Foreskin keratinocyte (primary cell): ENCODE measurements around the genes CFAP92, RAB43 and HMCES.

- RAMPAGE, total RNA, result no peak
Measured at GRCh38 chr3:128449970-128450326, 16.7 kb downstream of the DNAJB8 start.

GRCh38 chr3:128484776-128485645 is 8.0 kb downstream of the GATA2 start:
- RAMPAGE, total RNA, result no peak

DNA sequence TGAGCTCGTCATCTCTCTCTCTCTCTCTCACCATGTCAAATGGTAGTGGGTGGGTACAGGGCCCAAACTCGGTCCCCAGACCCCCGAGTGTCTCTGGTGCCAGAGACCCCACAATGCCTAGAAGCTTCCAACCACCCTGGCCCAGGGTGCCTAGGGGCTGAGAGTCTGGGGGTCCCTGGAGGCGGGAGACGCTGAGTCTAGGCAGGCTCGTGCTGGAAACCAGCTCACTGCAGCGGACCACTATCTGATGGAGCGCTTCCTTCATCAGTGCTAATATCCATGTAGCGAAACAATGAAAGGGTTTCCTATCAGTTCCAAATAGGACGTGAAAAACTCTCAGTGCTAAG is 77.2 kb downstream of the RPN1 start:
- RAMPAGE, total RNA, result no peak

DNA sequence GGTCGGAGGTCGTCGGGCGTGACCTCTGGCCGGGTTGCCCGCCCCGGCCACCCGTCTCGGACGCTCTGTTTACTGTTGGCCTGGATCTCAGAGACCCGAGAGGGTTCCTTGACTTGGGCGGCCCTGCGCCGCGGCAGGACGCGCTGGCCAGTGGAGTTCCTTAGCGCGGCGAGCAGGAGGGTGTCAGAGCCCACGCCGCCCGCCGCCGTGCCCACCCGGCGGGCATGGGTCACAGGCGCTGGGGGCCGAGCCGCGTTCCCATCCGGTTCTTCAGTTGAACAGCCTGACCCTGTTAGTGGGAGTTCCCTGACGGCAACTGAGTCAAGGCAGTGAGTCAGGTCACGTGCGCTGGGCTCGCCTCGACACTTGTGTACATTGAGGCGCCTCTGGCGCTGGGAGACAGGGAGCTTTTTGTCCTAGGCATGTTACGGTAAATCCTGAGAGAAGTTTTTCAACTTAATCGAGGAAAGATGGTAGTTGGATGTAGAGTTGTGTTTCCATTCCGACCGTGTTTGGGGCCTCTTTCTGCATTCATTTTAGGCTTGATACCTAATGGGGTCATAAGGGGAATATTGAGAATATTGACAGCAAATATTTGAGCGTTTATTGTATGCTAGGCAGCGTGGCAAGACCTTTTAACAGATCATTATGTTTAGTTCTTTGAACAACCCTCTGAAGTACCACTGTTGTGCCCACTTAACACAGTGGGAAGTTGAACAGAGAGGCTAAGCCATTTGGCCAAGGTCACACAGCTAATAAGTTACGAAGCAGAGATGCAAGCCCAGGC is 753 bp downstream of the RAB7A start:
- RAMPAGE, total RNA, result no peak

DNA sequence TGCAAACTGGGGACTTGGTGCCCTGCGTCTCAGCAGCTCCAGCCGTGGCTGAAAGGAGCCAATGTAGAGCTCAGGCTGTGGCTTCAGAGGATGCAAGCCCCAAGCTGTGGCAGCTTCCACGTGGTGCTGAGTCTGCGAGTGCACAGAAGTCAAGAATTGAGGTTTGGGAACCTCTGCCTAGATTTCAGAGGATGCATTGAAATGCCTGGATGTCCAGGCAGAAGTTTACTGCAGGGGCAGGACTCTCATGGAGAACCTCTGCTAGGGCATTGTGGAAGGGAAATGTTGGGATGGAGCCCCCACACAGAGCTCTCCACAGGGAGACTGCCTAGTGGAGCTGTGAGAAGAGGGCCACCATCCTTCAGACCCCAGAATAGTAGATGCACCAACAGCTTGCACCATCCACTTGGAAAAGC is 24.9 kb downstream of the RAB7A start:
- RAMPAGE, total RNA, result no peak

GRCh38 chr3:128779475-128780059 is 53.6 kb downstream of the RAB7A start:
- RAMPAGE, total RNA, result no peak

DNA sequence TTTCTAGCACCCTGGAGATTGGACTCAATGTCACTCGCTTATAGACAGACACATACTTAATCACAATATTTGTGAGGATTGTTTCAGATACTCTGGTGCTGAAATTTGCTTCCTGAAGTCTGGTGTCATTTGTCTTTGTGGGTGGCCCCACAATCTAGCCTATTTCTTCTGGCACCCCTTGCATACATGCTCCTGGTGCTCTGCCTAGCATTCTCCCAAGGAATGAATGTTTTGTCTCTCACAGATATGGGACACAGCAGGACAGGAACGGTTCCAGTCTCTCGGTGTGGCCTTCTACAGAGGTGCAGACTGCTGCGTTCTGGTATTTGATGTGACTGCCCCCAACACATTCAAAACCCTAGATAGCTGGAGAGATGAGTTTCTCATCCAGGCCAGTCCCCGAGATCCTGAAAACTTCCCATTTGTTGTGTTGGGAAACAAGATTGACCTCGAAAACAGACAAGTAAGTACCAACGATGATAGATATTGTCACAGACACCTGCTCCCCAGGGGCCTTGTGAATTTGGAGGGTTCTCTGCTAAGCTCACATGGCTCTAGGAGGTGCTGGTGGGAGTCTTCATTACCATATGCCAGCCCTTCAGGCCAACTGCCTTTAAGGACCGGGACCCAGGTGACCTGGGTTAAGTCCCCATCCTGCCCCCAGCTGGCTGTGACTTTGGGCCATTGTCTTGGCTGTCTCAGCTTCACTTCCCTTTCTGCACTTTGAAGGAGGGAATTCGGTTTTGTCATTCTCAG is 73.1 kb upstream of the ACAD9 start:
- RAMPAGE, total RNA, result no peak

DNA sequence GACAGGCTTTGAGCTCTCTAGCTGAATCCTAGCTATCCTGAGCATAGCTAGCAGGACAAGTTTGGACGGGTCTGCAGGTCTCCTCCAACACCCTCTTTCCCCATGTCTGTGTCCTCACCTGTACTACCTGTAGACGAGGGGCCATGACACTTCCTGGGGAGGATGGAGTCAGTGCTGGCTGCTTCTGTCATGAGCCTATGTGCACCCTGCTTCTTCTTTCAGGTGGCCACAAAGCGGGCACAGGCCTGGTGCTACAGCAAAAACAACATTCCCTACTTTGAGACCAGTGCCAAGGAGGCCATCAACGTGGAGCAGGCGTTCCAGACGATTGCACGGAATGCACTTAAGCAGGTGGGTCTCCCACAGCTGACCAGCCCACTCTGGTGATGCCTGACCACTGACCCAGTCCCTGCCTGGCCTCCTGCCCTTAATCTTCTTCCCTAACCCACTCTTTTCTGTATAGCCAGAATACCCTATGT is 72.1 kb upstream of the ACAD9 start:
- RAMPAGE, total RNA, result no peak

DNA sequence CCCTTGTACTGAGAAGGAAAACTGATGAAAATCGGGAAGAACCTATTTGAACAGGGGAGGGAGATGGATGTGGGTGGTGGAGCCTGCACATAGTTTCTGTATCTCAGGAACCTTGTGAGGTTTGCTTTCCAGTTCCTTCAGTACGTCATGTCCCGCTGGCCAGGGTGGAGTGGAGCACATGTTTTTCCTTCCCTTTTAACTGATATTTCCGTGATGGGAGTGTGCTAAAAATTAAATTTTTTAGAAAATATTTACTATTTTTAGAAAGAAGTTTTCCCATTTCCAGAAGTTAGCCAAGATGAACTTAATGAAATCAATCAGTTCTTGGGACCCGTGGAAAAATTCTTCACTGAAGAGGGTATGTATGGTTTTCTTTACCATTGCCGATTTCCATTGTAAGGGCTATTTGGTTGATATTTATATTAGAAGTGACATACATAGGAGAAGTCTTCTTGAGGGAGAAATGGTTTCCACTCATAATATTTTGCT is 5.0 kb downstream of the ACAD9 start:
- RAMPAGE, total RNA, result no peak

DNA sequence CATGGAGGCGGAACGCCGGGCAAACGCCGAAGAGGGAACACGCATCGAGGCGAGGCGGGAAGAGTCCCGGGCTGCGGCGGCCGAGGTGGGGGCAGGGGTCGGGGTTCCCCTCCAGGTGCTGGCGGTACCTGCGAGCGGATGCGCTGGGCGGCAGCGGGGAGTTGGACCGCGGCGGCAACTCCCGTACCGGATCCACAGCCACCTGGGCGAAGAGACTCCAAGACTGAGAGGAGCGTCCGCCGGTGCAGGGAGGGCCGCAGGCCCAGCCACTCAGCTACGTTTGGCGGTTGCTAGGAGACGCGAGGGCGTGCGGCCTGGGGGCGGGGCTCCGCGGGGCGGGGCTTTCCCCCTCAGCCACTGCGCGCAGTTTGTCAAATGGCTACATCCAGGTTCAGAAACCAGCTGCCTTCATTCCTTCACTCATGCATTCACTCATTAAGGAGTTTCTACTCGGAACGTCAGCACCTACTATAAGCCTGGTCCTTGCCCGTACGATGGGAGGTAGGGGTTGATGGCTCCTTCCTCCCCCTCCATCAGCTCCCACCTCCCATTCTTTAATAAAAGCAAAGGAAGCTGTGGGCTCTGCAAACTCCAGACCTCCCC is at the start of gene CFAP92:
Gene CFAP92 (minus strand): TSS at position 225 of the 603 bp plus-strand sequence.
- RAMPAGE, total RNA, result no peak

DNA sequence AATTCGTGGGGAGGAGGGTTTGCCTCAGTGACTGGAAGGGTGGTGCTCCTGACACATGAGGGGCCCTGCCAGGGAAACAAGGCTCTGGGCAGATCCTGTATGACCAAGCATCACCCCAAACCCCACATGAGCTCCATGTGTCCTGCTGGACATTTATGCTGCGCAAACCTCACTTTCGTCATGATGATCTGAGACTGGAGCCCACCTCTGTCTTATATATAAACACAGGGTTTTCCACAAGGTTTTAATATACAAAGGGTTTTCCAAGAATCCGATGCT is 19.9 kb downstream of the EFCC1 start:
- RAMPAGE, total RNA, result no peak

GRCh38 chr3:129052069-129052452 is 8.5 kb upstream of the GP9 start:
- RAMPAGE, total RNA, result no peak

- RAMPAGE, total RNA, result no peak
Measured at GRCh38 chr3:129067453-129068444, 7.2 kb downstream of the GP9 start.

GRCh38 chr3:129070087-129070355 is 9.4 kb downstream of the GP9 start:
- RAMPAGE, total RNA, result no peak

- RAMPAGE, total RNA, result no peak
Measured at GRCh38 chr3:129120244-129121332, 1.0 kb downstream of the RAB43 start.

DNA sequence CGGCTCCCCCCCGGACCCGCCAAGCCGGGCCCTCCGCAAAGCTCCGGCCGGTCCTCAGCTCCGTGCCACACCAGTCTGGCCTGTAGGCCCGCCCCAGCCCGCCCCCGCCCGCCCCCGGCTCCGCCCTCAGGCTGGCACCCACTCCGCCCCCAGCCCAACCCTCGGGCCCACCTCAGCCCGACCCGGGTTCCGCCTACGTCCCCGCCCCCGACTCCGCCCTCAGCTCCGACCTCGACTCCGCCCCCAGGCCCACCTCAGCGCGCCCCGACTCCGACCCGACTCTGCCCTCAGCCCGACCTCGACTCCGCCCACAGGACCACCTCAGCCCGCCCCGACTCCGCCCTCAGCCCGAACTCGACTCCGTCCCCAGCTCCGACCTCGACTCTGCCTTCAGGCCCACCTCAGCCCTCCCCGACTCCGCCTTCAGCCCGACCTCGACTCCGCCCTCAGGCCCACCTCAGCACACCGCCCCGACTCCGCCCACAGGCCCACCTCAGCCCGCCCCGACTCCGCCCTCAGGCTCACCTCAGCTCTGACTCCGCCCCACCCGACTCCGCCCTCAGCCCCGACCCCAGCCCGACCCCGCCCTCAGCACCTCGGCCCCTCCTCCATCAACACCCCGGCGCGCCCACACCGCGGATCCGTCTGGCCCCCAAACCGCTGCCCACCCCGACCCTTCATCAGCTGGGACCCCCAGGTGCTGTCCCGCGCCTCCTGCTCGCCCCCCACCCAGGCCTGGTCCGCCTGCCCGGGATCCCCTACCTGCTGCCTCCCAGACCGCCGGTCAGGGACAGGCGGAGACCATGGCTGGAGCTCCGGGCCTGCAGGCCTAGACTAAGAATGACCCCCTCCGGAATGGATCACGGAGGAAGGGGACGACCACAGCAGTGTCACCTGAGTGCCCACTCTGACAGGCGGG is at the start of gene RAB43:
Gene RAB43 (minus strand): TSS at position 77 of the 919 bp plus-strand sequence.
- RAMPAGE, total RNA, result no peak

DNA sequence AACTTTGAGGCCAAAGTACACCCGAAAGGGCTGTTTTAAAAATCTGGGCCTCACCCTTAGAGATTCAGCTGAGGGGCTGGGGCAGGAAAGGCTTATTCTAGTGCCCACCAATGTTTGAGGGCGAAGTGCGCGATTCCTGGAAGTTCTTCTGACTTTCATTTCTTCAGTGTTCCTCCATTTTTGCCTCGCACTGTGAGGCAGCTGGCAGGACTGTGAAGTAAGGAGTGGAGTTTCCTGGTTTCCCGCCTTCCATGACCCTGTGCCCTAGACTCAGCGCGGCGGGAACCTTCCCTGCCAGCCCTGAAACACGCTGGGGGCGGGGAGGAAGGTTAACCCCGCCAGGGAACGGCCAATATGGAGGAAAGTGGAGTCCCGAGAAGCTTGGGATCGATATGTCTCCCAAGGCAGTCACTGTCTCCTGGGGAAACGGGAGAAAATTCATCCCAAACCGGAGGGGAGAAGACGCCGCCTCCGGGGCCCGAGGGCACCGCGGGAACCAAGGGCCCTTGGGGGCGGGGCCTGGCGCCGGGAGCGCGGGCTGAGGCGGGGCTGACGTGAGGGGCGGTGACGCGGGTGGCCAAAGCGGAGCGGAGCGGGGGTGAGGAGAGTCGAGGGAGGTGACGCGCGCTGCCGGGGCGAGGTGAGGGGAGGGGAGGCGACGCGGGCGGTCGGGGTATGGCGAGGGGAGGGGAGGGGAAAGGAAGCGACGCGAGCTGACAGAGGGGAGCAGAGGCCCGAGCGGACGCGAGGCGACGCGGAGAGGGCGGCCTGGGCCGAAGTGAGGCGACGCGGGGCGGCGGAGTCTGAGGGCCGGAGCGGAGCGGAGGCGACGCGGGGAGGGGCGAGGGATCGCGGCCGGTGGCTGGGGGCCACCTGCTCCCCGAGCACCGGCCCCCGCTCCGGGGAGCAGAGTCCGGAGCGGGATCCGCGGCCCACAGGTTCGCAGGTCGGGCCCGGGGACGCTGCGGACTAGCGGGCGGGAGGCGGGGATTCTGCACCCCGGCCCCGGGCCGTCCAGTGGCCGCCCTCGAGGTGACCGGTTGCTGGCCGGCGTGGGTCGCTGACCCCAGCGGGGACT is at the start of gene HMCES:
Gene HMCES (plus strand): TSS at position 605 of the 1,078 bp plus-strand sequence.
- RAMPAGE, total RNA, result start-site peak on the plus strand centred at position 610 of the sequence, 15 bp wide, 95 and 134 reads in 2 replicates

DNA sequence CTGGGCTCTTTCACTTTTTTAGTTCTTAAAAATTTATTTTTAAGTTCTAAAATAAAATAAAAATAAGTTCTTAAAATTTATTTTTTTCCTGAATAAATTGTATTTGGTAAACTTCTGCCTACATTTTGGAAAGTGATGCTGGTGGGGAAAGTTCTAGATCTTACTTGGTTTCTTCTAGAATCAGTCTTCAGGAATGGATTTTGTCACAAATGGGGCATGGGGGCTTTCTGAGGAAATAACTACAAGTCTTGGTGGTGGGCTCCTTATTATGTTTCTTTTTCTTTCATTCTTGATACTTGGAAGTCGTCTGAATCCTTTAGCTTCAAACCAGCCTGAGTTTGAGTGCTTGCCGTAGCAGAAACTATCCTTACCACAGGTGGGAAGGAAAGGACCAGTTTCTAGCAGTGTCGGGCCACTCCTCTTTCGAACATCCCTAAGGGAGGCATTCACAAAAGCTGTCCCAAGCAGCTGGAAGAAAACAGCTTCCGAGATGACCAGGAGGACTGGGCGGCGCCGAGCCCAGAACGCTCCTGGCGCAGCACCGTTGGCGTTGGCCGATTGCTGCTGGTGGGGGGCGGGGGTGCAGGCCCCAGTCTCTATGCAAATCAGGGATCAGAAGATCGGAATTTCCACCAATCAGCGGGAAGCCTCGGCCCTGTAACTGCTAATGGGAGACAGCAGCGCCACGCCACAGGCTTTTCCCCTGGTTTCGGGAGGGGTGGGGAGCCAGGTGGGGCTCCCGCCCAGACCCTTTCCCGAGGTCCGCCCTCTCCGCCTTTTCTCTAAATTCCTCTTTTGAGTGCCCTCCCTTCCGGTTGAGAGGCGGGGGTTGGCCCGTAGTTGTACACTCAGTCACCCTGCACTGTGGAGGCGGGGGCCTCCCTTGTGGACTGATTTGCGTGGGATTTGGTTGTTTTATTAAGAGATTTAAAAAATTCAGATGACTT is 10.6 kb downstream of the H1-10 start:
- RAMPAGE, total RNA, result no peak

DNA sequence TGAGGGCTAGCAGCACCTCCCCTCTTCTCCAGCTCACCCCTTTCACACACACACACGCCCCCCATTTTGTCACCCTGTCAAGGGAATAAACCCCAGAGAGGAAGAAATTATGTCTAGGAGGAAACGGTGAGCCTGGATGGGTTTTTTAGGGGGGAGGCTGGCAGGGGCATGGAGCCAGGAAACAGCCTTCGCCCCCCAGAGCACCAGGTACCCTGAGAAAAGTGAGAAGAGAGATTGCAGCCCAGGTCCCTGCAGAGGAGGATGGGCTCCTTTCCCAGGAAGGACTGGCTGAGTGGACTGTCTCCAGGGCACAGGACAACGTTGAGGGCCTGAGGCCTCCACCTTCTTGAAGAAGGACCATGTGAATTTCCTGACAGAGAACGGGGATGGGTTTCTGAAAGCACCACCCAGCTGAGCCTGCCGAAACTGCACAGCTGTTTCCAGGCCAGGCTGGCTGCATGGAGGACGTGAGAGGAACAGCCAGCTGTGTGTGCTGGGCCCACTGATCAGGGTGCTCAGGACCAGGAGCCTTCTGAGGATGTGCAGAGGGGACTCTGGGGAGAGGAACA is 1.6 kb upstream of the H1-10 start:
- RAMPAGE, total RNA, result no peak

DNA sequence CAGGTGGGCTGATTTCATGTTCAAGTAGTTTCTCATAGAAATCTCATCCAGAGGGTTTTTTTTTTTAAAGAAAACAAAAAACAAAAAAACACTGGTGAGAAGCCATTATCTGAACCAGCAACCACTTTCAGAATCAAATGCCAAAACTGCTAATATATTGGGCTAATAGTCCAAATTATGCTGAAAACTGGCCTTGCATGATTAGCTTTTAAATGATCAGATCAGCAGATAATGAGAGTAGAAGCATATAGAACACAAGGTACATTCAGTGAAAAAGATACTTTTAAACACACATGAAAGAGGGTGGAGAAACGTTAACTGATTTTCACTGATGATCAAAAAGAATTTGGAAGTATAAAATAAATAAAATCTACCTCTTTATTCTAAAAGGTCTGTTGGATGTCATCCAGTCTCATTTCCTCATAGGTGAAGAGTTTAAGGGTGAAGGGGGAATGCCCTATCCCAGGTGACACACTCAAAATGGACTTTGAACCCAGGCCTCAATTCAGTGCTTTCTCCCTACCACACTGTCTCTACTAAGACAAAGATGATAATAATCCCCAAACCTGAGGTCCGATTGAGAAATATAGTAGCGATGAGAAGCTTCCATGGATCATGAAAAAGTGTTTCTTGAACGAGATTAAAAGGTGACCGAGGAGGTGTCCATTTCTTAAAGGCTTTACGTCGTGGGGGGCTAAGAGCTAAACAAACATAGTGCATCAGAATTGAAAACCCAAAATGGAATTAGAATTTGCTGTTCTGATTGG is 5.0 kb upstream of the EFCAB12 start:
- RAMPAGE, total RNA, result no peak